Liver (tissue), 9 donors: Measurements from ENCODE around the gene CDK17.

- PRO-cap, 5 experiments, result no peak in any of the 5 experiments
- RAMPAGE, long total RNA, 2 experiments, result no peak in any of the 2 experiments
- RRBS, result no CpG with 5 or more reads among the region's 6 CpGs
Measured at GRCh38 chr12:96279488-96280286, 85.5 kb downstream of the ELK3 start.

DNA sequence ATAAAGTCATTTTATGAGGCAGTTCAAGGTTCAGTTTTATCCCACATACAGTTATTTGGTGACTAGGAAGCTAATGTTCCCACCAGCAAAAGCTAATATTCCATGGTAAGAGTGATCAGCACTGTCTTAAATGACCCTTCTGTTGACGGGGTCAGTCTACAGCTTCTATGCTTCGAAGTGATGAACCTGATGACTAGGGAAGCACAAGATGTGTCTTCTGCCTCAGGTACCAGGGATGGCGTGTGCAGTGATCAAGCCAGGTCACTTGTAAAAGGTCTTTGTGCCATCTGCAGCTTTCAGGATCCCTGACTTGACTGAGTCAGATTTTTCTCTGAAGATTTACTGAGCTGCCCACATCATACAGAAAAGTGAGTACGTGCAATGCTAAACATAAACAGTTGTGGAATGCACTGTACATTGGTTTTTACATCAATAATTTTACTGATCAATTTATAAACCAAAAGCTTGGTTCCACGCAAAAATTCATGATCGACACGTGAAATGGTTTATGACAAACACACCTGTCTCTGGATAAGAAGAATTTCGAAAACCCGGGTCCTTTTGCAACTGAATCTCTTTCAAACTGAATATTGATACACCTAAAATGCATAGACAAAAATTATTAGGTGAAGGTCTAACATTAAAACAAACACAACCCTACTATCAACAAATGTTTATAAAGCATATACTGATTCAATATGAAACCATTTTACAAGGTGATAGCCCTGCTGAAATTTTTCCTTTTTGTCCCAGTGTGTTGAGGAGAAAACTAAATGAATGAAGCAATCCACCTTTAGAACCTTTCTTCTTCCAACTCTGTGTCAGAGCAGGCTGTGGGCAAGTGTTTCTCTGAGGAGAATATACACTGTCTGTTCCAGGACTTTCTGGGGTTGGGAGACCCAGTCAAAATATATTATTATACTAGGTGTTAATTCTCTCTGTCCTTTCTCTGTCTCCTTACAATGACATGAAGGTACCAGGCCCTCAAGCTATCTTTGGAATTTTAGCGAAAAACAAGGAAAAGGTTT lies 86.4 kb downstream of the ELK3 start:
- PRO-cap, 5 experiments, result no peak in any of the 5 experiments
- RAMPAGE, long total RNA, 2 experiments, result no peak in any of the 2 experiments
- RRBS, result no CpG with 5 or more reads among the region's 10 CpGs

GRCh38 chr12:96330057-96330685 lies 70.1 kb downstream of the CDK17 start:
- PRO-cap, 5 experiments, result no peak in any of the 5 experiments
- RAMPAGE, long total RNA, 2 experiments, result no peak in any of the 2 experiments
- RRBS, result no CpG with 5 or more reads among the region's 1 CpG

- PRO-cap, 5 experiments, result no peak in any of the 5 experiments
- RAMPAGE, long total RNA, 2 experiments, result no peak in any of the 2 experiments
- RRBS, result no CpG with 5 or more reads among the region's 1 CpG
Measured at GRCh38 chr12:96359100-96359464, 41.2 kb downstream of the CDK17 start.

DNA sequence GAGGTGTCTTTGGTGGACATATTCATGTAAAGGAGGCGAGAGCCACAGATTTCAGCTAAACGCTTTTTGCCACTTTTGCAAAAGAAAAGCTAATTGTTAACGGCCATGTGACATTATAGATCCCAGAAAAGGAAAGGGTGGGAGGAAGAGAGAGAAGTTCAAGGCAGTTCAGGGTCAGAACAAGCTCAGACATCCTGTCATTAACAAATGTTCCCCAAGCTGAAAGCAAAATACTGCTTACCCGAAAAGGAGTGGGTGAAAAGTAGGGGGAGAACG lies 1.4 kb downstream of the CDK17 start:
- PRO-cap, 5 experiments, result peak in 4 of 5 experiments; most common plus-strand start position 155 of the sequence (in 4)
- RAMPAGE, long total RNA, 2 experiments, result no peak in any of the 2 experiments
- RRBS, result no CpG with 5 or more reads among the region's 5 CpGs

DNA sequence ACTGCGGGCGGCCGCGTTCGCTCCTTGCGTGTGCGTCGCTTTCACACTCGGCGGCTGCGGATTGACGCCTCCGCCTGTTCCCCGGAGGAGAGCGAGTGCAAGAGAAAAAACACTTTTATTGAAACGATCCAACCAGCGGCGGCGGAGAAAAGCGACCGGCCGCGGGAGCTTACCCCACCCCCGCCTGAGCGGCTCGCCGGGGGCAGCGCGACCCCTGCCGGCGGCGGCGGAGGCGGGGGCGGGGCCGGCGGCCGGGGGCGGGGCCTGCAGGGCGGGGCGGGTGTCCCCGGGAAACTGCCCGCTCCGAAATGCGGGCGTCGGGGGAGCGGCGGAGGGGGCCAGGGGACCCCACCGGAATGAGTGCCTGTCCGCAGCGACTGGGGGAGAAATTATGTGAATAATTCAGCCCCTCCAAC lies at the start of gene CDK17:
CDK17 (minus strand) TSS at position 63 of the 416 bp plus-strand sequence.
- PRO-cap, 5 experiments, result peak in 5 of 5 experiments; most common plus-strand start position 306 of the sequence (in 3); most common minus-strand start position 186 of the sequence (in 5)
- RAMPAGE, long total RNA, 2 experiments, result no peak in any of the 2 experiments
- RRBS, result 1% methylated on average over 27 of the region's 52 CpGs

DNA sequence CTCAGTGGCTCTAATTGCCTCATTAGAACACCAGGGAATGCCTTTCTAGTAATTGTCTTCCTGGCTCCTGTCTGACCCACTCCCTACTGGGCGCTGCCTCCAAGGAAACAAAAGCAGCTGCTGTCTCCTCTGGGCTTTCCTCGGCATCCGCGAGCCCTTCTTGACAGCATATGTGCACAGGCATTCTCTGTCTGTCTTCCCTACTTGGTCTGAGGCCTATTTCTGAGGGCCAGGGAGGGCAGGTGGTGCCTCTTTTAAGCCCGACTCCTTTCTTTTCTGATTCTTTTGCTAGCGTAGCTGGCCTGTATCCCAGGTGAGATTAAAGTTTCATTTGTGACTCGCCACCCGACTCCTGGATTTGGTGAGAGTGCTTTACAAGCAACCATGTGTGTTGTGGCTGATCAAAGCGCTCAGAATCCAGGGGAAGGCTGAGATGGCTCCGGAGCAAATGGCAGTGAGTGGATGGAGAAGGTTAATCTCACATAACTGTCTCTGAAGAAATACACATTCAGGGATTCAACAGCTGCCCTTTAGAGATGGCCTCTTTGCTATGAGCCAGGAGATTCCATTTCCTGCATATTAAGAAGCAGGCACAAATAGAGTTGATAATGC lies 369.2 kb downstream of the NEDD1 start:
- PRO-cap, 5 experiments, result no peak in any of the 5 experiments
- RAMPAGE, long total RNA, 2 experiments, result no peak in any of the 2 experiments
- RRBS, result no CpG with 5 or more reads among the region's 10 CpGs

DNA sequence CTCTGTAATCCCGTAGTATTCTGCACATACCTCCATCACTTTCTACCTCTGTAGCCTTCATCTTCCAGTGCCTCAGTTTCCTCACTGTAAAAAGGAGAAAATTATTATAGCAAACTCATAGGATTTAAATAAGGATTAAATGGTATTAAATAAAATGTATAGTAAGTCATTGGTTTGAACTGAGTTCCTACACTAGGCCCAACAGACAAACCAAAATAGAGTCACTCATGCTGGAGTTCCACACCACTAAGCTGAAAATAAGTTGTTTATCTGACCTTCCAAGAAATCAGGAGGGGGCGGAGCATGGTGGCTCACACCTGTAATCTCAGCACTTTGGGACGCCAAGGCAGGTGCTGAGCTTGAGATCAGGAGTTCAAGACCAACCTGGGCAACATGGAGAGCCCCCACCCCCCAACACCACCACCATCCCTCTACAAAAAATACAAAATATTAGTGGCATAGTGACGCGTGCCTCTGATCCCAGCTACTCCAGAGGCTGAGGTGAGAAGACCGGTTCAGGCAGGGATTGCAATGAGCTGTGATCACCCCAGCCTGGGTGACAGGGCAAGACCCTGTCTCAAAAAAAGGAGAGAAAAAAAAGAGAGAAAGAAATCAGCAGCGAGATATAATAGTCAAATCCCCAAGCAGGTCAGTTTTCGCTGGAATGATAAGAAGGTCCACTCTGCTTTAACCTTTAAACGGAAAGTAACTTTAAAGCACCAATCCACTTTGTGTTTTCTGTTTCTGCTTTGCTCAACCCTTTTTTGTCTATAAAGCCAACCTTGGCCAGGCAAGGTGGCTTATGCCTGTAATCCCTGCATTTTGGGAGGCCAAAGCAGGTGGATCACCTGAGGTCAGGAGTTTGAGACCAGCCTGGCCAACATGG lies 21.7 kb upstream of the TMPO start:
- PRO-cap, 5 experiments, result peak in 3 of 5 experiments; most common plus-strand start position 331 of the sequence (in 1); most common minus-strand start position 253 of the sequence (in 3)
- RAMPAGE, long total RNA, 2 experiments, result start-site peak on the minus strand in 2 of 2 experiments, centred at positions 652 to 656 of the sequence, 6 to 10 reads per replicate
- RRBS, result no CpG with 5 or more reads among the region's 9 CpGs

DNA sequence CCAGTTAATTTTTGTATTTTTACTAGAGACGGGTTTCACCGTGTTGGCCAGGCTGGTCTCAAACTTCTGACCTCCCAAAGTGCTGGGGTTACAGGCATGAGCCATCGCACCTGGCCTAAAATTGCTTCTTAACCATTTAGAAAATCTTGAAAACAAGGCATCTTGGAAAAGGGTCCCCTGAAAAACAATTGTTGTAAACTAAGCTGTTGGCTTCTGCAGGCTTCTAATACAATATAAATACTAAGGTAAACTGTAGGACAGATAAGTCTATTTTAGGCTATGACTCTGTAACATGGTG lies 19.6 kb upstream of the SLC25A3 start:
- PRO-cap, 5 experiments, result peak in 2 of 5 experiments; most common minus-strand start position 225 of the sequence (in 1)
- RAMPAGE, long total RNA, 2 experiments, result no peak in any of the 2 experiments
- RRBS, result no CpG with 5 or more reads among the region's 3 CpGs

DNA sequence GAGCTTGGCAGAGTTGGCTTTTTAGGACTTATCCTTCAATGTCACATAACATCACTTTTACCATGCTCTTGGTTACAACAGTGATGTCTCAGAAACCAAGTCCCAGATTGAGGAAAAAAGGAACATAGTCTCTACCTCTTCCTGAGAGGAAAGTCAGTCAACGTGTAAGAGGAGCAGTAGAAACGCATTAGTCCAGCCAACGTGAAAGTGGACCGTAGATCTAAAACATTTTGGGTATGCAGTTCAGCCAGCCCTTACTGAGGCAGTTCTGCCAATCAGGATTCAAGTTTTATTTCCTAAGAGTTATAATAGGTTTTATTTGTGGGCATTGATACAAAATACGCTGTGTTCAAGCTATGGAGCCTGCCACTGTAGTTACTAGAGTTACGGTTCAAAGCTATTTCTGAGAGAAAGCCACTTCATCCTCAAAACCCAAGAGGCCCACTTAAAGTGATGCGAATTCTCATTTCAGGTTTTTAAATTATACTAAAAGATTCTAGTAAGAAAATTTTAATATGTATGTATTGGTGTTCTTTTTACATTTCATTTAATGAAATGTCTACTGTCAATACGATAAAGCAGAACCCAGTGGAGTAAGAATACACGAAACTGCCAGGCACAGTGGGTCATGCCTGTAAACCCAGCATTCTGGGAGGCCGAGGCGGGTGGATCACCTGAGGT lies 10.0 kb downstream of the SLC25A3 start:
- PRO-cap, 5 experiments, result no peak in any of the 5 experiments
- RAMPAGE, long total RNA, 2 experiments, result no peak in any of the 2 experiments
- RRBS, result no CpG with 5 or more reads among the region's 11 CpGs

DNA sequence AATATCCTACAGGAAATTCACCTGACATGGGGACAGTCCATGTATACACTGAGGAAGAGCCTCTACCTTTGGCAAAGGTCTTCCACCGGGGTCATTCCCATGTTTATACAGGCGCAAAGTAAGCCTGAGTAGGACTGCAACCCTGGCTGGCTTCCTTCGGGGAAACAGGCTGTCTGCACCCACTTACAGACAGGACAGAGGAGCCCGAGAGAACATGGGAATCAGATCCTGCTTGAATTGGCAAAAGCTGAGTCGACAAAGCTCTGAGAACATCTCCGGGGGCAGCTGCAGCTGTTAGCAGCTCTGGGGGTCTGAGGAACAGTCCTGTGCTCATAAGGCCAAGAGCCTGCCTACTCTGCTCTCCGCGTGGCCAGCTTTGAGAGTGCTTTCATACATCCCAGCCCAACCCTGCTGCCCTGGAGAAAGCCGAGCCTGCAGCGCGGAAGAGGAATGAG lies 2.8 kb upstream of the ACTR6 start:
- PRO-cap, 5 experiments, result no peak in any of the 5 experiments
- RAMPAGE, long total RNA, 2 experiments, result no peak in any of the 2 experiments
- RRBS, result no CpG with 5 or more reads among the region's 11 CpGs

DNA sequence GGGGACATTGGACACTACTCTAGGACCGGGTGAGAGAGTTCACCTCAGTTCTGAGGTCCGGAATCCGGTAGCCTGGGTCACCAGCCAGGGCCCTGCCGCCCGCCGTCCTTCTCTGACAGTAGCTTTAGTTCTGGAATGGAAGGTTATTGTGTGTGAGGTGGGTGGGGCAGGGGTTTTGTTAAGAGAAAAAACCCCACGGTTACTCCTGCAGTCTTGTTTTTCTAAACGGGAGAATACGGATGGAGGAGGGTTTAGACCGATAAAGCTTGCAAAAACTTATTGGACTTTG lies 731 bp downstream of the SCYL2 start:
- PRO-cap, 5 experiments, result peak in 5 of 5 experiments; most common minus-strand start position 117 of the sequence (in 5)
- RAMPAGE, long total RNA, 2 experiments, result no peak in any of the 2 experiments
- RRBS, result 3% methylated on average over 1 of the region's 10 CpGs

GRCh38 chr12:100304213-100304923 lies 37.4 kb downstream of the SCYL2 start:
- PRO-cap, 5 experiments, result no peak in any of the 5 experiments
- RAMPAGE, long total RNA, 2 experiments, result no peak in any of the 2 experiments
- RRBS, result no CpG with 5 or more reads among the region's 12 CpGs

DNA sequence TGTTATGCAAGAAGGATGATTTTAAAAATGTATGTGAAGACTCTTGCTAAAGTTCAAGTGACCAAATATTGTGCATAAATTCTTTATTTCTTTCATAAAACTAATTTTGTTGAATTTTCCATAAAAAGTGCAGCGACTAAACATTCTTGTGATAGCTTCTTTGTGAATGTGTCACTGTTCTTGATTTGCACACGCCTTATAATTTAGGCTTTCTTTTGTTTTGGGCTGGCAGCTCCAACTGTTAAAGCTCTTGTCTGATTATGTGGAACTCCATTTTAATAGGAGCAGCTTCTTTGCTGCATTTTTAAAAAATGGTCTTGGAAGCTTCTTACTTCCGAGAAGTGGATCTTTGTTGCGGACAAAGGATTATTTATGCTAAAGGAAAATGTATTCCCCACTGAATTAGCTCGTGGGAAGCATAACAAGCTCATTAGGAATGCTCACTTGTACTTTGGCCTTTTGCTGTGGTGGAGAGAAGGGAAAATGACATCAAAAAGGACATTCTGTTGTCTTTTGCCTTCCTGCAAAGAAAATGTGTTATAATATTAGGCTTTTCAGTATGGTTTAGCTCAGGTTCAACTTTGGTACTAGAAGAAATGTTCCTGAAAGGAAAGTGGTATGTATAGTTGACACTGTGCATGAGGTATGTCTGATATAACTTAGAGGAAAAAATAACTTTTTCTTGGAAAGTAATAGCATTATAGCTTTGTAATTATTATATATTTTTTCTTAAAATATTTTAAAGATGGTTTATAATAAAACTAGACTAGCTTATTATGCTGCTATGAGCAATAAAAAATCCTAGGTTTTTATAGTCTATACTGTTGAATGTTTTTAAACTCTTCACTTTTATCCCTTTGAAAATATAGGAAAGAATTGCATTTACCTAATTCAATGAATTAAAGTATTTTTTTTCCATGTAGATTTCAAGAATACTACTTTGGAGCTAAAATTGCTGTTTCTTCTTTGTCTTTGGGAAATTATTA lies 20.2 kb downstream of the GAS2L3 start:
- PRO-cap, 5 experiments, result no peak in any of the 5 experiments
- RAMPAGE, long total RNA, 2 experiments, result no peak in any of the 2 experiments
- RRBS, result no CpG with 5 or more reads among the region's 5 CpGs

- PRO-cap, 5 experiments, result no peak in any of the 5 experiments
- RAMPAGE, long total RNA, 2 experiments, result no peak in any of the 2 experiments
- RRBS, result no CpG with 5 or more reads among the region's 1 CpG
Measured at GRCh38 chr12:100604329-100604554, 30.8 kb downstream of the GAS2L3 start.

GRCh38 chr12:101229678-101230174 lies 19.7 kb upstream of the SLC5A8 start:
- PRO-cap, 5 experiments, result no peak in any of the 5 experiments
- RAMPAGE, long total RNA, 2 experiments, result no peak in any of the 2 experiments
- RRBS, result no CpG with 5 or more reads among the region's 5 CpGs

- PRO-cap, 5 experiments, result no peak in any of the 5 experiments
- RAMPAGE, long total RNA, 2 experiments, result no peak in any of the 2 experiments
- RRBS, result no CpG with 5 or more reads among the region's 5 CpGs
Measured at GRCh38 chr12:101299710-101300338, 19.9 kb downstream of the UTP20 start.

DNA sequence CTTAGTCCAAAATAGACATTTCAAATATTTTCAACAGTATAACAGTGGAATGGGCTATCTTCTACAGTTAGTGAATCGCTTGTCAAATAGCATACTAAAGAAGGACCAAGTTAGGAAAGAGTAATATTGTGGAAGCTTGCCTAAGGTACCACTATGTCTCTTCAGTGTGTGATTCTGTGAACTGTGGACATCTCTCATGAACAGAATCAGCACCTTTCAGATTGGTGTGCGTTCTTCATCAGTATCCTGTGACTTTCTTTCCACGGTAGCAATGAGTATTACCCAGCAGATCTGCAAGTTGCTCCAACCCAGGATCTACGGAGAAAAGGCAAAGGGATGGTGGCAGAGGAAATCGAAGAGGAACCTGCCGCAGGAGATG lies 37.3 kb downstream of the UTP20 start:
- PRO-cap, 5 experiments, result no peak in any of the 5 experiments
- RAMPAGE, long total RNA, 2 experiments, result no peak in any of the 2 experiments
- RRBS, result no CpG with 5 or more reads among the region's 6 CpGs

DNA sequence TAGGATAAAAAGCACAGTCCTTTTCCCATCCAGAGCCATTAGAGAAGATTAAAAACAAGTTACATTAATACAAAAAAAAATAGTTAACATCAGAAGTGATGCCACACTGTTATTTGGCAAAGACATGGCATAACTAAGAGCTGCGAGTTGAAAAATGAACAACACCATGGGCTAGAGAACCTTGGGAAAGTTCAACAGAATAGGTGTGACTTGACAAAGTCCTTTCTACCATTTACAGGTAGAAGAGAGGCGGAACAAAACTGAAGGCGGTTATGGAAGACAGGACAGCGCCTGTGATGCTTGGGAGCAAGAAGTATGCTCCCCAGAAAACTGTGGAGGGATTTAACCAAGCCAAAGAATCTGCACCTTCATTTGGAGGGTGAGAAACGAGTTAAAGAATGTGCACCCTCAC lies 995 bp downstream of the ARL1 start:
- PRO-cap, 5 experiments, result peak in 1 of 5 experiments; most common plus-strand start position 263 of the sequence (in 1)
- RAMPAGE, long total RNA, 2 experiments, result no peak in any of the 2 experiments
- RRBS, result no CpG with 5 or more reads among the region's 5 CpGs

- PRO-cap, 5 experiments, result no peak in any of the 5 experiments
- RAMPAGE, long total RNA, 2 experiments, result no peak in any of the 2 experiments
- RRBS, result no CpG with 5 or more reads among the region's 5 CpGs
Measured at GRCh38 chr12:101597094-101597815, 2.5 kb downstream of the MYBPC1 start.